Gallbladder (tissue), 1 donor: ENCODE data around the gene LEKR1.

GRCh38 chr3:156691901-156692566 is 17.6 kb downstream of the TIPARP start:
- PRO-cap = no peak

DNA sequence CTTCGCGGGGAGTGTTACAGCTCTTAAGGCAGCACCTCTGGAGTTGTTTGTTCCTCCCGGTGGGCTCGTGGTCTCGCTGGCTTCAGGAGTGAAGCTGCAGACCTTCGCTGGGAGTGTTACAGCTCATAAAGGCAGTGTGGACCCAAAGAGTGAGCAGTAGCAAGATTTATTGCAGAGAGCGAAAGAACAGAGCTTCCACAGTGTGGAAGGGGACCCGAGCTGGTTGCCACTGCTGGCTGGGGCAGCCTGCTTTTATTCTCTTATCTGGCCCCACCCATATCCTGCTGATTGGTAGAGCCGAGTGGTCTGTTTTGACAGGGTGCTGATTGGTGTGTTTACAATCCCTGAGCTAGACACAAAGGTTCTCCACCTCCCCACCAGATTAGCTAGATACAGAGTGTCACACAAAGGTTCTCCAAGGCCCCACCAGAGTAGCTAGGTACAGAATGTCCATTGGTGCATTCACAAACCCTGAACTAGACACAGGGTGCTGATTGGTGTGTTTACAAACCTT is 4.3 kb upstream of the LEKR1 start:
- PRO-cap = no peak

GRCh38 chr3:156825855-156826387 is at the start of gene LEKR1:
Gene LEKR1 (plus strand): TSS chr3:156826353.
- PRO-cap = bidirectional peak, plus-strand start at chr3:156826048, minus-strand start at chr3:156826076; bidirectional peak, plus-strand start at chr3:156826364, minus-strand start at chr3:156826219

DNA sequence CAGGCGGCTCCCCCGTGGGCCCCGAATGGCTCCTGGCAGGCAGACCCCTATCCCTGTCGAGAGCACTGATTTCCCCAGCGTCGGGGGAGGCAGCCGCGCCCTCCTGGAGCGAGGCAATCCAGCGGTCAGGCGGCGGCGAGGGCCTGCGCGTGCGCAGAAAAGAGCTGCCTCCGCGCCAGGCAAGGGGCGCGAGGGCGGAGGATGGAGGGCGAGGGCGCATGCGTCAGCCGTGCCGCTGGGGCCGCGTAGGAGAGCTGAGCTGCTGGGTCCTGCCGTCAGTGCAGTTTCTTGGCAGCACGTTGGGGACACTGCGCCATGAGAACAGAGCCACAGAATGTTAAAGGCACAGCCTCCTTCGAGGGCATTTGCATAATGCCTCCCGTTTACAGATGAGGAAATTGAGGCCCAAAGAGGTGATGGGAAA is 70.9 kb downstream of the CCNL1 start:
- PRO-cap = bidirectional peak, plus-strand start at position 283 of the sequence, minus-strand start at position 134 of the sequence

- PRO-cap = no peak
These were observed 55.5 kb downstream of the CCNL1 start for GRCh38 chr3:157104517-157104849.

GRCh38 chr3:157105233-157105640 is 54.7 kb downstream of the CCNL1 start:
- PRO-cap = unidirectional peak, plus-strand start at chr3:157105555

GRCh38 chr3:157129015-157129772 is 30.8 kb downstream of the CCNL1 start:
- PRO-cap = bidirectional peak, plus-strand start at chr3:157129357, minus-strand start at chr3:157129150

DNA sequence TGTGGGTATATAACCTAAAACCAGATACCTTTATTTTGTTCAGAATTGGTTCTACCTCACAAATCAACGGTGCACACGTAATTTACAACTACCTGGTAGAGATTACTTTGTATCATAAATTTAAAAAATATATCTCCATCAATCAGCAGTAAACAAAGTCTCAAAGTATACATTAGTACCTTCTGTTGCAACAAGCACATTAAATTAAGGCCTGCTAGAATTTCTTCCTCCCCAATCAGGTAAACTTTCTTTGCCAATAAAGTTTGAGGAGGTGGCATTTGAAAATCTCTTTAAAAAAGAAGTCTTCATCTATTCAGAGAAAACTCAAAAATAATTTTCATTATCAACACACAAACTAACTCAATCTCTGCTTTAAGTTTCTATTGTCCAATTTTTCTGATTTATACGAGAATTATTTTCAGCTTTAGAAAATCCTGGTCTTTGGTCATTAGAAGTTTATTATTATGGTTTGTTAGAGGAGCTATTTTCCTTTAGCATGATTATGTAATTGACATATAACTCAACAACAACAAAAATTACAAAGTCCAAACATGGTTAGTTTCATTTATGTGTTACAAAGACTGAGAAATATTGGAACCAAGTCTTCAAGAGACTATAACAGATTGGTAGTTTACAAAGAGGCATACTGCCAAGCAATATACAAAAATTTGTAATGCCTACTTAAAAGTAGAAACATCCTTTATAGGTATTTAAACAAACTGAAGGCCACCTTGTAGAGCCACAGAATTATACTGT is 4.2 kb downstream of the CCNL1 start:
- PRO-cap = no peak

DNA sequence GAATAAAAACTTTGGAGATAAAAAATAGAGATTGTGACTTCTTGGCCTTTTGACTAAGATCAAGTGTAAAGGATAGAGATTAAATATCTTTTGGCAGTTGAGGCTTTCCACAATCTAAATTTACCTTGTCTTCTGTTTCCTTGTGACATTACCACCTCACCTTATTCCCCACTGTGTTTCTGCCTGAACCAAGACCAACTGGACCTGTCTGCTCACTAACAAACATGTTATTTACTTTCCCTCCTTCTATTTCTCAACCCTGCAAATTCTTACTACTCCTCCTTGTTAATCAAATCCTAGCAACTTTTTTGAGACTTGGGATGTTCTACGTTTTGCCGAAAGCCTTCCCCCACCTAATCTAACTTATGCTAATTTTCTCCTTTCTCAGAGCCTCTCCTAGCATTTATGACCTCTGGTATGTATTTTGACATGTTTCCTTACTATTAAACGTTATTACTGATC is 7.4 kb upstream of the CCNL1 start:
- PRO-cap = no peak

- PRO-cap = bidirectional peak, plus-strand start at chr3:157543312, minus-strand start at chr3:157543175
These were observed 39.8 kb upstream of the VEPH1 start for GRCh38 chr3:157542836-157543525.

DNA sequence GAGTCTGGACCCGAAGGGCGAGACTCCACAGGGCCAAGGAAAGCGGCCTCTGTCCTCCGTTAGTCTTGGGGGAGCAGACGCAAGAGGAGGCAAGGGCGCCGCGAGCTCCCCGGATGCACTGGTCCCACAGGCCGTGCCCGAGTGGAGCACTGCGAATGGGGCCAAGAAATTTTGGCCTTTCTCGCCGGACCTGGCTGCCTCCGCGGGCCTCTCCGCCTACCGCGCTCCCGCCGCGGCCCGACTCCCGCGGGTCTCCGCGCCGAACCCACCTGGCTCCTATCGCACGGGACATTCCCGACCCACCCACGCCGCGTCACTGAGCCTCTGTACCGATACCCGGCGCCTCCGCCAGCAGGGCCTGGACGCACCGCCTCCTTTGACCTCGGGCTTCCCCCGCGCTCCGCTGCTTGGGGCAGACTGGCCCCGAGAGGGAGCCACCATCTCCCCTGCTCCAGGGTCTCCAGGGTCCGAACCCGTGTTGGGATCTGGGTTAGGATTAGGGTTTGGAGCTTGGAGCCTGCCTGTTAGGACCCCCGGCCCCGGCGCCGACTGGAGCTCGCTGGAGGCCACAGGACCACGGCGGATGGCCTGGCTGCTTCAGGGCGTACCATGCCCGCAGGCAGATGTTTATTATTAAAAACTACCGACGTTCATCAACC is 11.8 kb downstream of the SHOX2 start:
- PRO-cap = no peak

DNA sequence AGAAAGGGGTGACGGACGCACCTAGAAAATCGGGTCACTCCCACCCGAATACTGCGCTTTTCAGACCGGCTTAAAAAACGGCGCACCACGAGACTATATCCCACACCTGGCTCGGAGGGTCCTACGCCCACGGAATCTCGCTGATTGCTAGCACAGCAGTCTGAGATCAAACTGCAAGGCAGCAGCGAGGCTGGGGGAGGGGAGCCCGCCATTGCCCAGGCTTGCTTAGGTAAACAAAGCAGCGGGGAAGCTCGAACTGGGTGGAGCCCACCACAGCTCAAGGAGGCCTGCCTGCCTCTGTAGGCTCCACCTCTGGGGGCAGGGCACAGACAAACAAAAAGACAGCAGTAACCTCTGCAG is 9.6 kb upstream of the GFM1 start:
- PRO-cap = no peak

- PRO-cap = no peak
These were observed 16.2 kb upstream of the RARRES1 start for GRCh38 chr3:158748226-158749007.

- PRO-cap = no peak
These were observed 33.3 kb upstream of the MFSD1 start for GRCh38 chr3:158768680-158768889.

GRCh38 chr3:158817889-158818443 is 16.1 kb downstream of the MFSD1 start:
- PRO-cap = no peak

DNA sequence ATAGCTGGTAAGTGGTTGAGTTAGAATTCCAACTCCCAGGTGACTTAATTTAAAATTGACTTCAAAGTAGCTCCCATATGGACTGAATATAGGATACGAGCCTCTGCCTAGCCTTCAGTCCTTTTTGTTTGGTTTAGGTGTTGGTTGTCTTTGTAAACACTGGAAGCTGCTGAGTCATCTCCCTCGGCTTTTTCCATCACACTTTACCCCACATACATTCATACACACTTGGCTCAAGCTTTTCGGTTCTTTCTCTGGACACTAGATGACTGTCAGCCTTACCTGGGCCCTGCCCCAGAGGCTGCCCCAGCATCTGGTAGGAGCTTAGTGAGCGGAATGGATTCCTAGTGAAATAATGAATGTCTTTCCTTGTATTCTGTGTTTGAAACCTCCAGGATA is 438.1 kb upstream of the C3orf80 start:
- PRO-cap = no peak

GRCh38 chr3:159824022-159824641 is 401.1 kb upstream of the C3orf80 start:
- PRO-cap = no peak

- PRO-cap = no peak
These were observed 370.5 kb upstream of the C3orf80 start for GRCh38 chr3:159854452-159855340.

DNA sequence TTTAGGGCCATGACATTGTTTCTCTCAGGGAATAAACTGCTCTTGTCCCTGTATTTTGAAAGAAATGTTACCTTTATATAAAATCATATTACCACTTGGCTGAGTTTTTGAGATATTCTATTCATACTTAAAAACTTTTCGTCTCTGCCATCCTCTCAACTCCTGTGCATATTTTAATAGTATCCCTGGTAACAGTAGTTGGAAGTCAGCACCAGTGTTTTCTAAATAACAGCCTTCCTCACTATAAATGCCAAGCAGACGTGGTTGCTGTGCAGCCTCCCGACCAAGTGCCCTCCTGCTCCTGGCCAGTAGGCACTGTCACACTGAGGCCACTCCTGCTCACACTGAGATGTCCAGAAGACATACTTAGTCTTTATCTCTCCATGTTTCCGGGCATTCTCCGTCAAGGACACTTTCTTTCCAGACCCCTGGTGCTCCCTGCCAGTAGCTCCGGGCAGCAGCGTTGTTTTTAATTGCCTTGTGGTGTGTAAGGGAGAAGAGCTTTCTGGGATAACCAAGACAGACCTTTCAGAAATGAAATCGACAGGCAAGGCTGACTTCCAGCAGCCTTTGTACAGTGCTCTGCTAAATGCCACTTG is 342.5 kb upstream of the C3orf80 start:
- PRO-cap = no peak

DNA sequence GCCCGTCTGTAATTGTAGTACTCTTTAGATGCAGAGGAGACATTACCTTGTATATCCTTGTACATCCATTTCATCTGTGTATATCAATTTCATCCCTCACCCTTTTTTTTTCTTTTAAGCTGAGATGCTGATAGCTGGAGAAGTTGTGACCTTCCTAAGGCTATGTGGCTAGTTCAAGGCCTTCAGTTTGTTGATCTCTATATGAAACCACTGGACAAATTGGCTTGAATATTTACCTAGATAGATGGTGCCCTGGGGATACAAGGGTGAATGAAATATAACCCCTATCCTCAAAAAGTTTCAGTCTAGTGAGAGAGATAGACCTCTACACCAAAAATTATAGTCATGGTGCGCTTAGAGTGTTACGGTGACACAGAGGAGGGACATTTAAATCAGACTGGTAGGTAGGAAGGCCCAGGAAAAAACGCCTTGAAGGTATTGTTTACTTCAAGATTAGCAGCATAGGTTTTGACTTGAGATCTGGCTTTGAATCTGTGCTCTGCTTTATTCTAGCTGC is 3.3 kb downstream of the PPM1L start:
- PRO-cap = no peak